Vermiform appendix (tissue), 1 donor: Measurements from ENCODE around the gene MARK3.

DNA sequence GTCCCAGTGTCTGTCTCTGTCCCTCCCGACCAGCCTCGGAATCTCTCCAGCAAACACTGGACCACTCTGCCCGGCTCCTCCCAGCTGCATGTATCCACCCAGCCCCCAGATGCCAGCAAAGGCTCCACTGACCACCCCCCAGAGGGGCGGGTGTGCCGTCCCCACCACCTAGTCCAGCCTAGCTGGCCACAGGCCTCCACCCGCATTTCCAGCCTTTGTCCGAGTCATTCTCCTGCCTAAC is 34.4 kb upstream of the ANKRD9 start:
- PRO-cap, result no peak

DNA sequence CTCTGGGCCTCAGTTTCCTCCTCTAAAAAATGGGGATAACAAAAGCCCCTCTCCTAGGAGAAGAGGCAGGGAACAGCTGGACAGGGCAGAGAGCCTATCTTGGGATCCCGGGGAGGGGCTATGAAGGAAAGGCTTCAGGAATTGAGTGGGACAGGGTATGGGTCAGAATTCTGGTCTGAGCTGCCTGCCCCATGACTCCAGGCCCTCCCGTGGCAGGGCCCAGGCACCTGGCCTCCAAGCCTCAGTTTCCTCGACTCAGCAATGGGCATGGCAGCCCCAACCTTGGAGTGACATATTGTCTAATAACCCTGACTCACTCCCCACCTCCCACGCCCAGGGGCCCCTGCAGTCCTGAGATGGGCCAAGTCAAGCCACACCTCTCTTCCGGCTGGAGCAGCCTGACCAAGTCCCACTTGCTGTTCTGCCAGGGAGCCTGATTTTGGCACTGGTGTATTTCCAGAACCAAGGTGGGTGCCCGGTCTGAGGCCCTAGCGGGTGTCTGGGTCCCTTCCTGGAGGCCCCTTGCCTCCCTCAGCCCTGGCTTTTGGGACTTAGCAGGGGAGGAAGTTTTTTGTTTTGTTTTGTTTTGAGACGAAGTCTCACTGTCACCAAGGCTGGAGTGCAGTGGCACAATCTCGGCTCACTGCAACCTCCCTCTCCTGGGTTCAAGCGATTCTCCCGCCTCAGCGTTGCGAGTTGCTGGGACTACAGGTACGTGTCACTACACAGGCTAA is 40.4 kb upstream of the RCOR1 start:
- PRO-cap, result unidirectional peak, plus-strand start at position 391 of the sequence

DNA sequence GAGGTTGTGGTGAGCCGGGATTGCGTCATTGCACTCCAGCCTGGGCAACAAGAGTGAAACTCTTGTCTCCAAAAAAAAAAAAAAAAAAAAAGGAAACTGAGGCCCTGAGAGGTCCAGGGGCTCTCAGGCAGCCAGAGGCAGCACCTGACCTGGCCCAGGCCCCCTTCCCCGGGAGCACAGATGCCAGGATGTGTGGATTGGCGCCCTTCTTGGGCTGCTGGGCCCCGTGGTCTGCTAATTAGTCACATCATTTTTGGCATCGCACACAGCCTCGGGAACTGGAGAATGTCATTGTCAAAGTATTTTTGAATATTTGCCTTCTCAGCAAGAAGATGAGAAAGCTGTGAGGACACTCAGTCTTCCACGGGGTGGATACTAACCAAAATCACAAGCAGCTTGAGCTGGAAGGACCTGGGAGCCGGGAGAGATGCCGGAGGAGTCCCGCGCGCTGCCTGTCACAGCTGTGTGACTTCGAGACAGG is 12.6 kb upstream of the RCOR1 start:
- PRO-cap, result no peak

- PRO-cap, result no peak
Observed at GRCh38 chr14:102601050-102601936, 8.8 kb downstream of the RCOR1 start.

DNA sequence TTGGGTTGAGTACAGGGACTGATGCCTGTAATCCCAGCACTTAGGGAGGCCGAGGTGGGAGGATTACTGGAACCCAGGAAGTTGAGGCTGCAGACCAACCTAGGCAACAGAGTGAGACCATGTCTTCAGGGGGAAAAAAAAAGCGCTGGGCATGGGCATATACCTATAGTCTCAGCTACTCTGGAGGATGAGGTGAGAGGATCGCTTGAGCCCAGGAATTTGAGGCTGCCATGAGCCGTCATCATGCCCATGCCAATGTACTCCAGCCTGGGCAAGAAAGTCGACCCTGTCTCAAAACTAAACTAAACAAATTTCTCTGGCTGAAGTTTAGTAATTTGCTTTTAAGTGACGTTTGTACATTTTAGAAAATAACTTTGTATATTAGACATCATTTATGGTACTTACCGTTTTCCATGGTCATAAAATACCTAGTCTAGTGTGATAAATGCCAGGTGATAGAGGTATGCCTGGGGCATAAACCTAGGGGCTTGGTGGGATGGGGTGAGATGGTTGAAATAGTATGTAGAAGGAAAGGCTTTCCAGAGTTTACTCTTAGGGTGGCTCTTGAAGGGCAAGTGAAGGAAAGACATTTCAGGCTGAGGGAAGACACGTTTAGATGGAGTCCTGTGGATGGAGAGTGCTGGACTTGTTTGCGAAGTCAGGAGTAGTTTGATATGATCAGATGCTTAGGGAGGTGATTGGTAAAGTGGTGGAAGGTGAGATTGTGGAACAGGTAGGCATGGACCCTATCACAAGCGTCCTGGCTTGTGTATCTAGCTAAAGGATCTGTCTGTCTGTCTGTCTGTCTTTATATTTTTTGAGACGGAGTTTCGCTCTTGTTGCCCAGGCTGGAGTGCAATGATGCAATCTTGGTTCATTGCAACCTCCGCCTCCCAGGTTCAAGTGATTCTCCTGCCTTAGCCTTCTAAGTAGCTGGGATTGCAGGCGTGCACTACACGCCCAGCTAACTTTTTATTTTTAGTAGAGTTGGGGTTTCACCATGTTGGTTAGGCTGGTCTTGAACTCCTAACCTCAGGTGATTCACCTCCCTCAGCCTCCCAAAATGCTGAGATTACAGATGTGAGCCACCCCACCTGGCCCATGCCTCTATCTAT is 26.2 kb downstream of the RCOR1 start:
- PRO-cap, result no peak

DNA sequence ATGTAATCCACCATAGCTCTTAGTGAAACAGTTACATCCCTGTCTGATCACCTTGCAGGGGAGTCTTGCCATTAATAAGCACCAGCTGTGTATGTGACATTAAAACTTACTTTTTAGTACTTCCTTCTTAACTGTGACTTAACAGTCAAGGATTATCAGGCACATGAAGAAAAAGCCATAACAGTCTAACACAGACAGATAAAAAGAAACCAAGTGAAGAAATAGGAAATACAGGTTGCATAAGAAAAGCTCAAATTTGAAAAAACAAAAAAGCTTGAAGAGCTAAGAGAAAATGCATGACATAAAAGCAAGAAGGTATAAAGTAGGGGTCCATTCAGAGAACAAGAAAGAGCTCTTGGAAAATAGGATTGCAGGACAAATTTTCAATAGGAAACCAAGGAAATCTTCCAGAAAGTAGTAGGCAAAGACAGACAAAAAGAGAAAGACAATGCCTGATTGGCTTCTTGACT is 53.7 kb downstream of the RCOR1 start:
- PRO-cap, result no peak

- PRO-cap, result no peak
Observed at GRCh38 chr14:102707222-102707550, 70.1 kb upstream of the TRAF3 start.

DNA sequence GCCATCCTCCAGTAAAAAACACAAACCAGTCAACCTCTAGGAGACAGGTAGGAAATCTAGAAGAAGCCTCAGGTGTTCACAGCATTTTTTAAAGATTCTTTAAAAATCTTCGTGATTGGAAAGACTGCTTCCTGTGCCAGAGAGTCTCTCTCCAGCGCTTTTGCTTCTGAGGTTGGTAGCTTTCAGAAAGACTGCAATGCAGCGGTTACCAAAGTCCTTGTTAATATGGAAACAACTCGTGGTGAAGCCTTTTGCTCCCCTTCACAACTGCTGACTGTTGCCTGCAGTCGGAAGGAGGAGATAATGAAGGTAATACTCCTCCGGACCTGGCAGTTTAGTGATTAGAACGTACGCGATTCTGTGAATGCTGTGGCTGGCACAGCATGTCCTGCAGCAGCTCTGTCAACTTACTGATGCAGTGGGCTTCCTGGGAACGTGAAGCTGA is 50.9 kb downstream of the TRAF3 start:
- PRO-cap, result no peak

DNA sequence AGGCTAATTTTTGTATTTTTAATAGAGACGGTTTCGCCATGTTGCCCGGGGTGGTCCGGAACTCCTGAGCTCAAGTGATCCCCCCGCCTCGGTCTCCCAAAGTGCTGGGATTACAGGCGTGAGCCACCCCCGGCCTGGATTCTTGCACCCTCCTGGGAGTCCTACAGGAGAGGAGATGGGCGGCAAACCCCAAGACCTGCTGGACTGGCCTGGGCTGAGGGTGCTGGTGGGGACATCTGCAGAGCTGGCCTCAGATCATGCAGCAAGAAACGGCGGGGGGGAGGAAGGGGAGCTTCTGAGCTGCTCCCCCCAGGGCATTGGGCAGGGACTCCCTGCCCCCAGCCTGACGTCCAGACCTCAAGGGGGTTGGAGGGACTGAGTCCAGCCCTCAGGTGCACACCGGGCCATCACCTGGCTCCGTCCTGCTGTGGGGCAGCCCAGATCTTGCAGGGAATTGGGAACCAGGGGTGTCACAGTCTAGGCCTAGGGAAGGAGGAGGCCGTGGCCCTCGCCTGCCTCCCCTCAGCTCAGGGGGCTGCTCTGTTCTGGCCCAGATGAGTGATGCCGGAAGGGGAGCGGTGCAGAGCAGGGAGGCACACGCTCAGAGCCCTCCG is 9.1 kb upstream of the AMN start:
- PRO-cap, result no peak

- PRO-cap, result no peak
Observed at GRCh38 chr14:102933285-102934075, 11.0 kb downstream of the AMN start.

GRCh38 chr14:103023675-103024310 is 33.6 kb downstream of the CDC42BPB start:
- PRO-cap, result unidirectional peak, plus-strand start at chr14:103024123

- PRO-cap, result unidirectional peak, minus-strand start at chr14:103073150
Observed at GRCh38 chr14:103072934-103073953, 10.8 kb upstream of the LBHD2 start.

GRCh38 chr14:103103515-103104497 is 9.3 kb downstream of the EXOC3L4 start:
- PRO-cap, result unidirectional peak, minus-strand start at chr14:103104009

DNA sequence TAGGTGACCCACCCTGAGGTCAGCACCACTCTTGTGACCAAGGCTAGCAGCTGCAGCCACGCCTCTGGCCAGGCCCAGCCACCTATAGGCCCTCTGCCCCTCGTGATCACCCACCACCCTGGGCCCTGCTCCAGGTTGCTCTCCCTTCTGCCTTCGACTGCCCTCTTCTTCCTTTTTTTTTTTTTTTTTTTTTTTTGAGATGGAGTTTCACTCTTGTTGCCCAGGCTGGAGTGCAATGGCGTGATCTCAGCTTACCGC is 4.1 kb upstream of the TNFAIP2 start:
- PRO-cap, result no peak

DNA sequence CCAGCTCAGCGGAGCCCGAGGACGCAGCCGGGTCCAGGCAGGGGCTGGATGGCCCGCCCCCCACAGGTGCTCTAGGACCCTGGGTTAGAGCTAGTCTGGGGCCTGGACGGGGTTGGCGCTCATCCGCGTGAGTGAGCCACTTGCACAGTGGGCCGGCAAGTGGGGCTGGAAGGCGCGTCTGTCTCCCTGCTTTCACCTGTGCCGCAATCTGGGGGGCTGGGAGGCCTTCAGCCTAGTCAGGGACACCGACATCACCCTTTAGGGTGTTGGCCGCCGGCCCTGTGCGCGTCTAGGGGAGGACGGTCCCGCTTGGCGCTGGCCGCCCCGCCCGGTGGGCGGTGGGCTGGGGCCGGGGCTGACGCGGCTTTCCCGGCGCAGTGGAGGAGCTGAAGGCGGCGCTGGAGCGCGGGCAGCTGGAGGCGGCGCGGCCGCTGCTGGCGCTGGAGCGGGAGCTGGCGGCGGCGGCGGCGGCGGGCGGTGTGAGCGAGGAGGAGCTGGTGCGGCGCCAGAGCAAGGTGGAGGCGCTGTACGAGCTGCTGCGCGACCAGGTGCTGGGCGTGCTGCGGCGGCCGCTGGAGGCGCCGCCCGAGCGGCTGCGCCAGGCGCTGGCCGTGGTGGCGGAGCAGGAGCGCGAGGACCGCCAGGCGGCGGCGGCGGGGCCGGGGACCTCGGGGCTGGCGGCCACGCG is 3.5 kb downstream of the TNFAIP2 start:
- PRO-cap, result no peak

- PRO-cap, result no peak
Observed at GRCh38 chr14:103160807-103161483, 37.7 kb downstream of the TNFAIP2 start.

GRCh38 chr14:103209979-103210456 is 86.8 kb downstream of the TNFAIP2 start:
- PRO-cap, result no peak

- PRO-cap, result no peak
Observed at GRCh38 chr14:103335785-103336226, 1.8 kb downstream of the EIF5 start.

DNA sequence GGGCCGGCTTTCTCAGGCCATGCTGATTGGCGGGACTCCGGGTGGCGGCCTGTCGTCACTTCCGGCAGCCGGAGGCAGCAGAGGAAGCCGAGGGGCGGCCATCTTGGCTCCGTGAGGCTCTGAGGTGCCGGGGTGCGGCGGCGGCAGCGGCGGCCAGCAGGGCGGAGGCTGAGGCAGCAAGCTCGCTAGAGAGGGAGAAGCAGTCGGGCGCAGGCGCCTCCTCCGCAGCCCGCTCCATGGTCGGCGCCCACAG is at the start of gene MARK3:
MARK3 (plus strand) TSS at position 106 of the 253 bp plus-strand sequence.
- PRO-cap, result bidirectional peak, plus-strand start at position 118 of the sequence, minus-strand start outside the sequence

GRCh38 chr14:103401268-103401903 is 16.2 kb downstream of the MARK3 start:
- PRO-cap, result no peak